Psoas muscle (tissue), 2 donors: ENCODE measurements around the genes BMP5, COL21A1 and KIAA1586.

DNA sequence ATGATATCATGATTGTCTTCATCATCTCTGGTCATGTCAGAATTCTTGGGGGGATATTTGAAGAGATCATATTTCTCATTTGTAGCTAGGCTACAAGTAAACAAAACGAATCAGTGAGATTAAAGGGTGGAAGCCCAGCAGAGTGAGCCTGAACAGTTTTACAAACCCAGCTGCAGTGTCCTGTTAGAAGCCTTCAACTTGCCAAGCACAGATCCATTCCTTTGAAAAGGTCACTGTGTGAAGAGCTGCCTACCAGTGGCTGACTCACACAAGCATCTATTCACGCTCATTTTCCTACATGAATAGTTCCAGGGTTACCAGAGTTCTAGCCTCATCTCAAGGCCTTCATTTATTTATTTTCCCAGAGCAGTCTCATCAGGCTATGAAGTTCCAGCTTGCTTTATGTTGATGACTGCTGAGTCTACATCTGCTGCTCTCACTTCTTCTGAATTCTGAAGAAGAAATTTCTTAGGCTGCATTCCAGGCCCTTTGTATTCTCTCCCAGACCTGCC lies 25.7 kb upstream of the MLIP start:
- PRO-cap, 2 experiments, result peak in 1 of 2 experiments; most common plus-strand start position 305 of the sequence (in 1); most common minus-strand start position 177 of the sequence (in 1)

GRCh38 chr6:54307159-54307394 lies 1.2 kb upstream of the TINAG start:
- PRO-cap, 2 experiments, result no peak in any of the 2 experiments

GRCh38 chr6:55874290-55875250 lies 820 bp downstream of the BMP5 start:
- PRO-cap, 2 experiments, result no peak in any of the 2 experiments

GRCh38 chr6:55875251-55875790 lies at the start of gene BMP5:
BMP5 (minus strand) TSS chr6:55875590.
- PRO-cap, 2 experiments, result no peak in any of the 2 experiments

- PRO-cap, 2 experiments, result no peak in any of the 2 experiments
These were observed 156.2 kb downstream of the COL21A1 start for GRCh38 chr6:56091007-56091783.

DNA sequence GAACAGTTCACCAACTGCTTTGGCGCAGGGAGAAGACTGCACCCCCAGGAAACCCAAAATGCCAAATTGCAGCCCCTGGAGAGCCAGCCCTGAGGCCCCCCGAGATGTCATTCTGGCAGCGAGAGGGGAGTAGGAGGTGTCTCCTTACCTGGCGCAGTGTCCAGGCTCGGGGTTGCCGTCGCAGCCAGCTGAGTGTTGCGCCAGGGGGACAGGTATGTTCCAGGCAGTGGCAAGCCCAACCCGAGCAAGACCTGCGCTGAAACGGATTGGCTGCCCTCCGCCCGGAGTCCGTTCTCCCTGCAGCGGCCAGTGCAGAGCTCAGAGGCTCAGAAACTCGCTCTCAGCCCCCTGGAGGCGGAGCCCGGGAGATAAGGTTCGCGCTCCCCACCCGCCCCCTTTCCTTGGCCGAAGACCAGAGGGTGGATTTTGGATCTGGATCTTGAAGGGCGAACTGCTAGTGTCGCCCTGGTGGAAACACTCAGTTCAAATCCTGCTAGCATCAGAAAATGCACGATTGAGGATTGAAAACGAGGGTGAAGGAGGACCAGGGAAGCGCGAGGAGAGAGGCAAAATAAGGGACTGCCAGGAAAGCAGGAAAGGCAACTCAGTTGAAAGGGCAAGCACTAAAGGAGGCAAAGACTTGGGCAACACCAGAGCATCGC lies at the start of gene COL21A1:
Gene COL21A1, minus strand, starts transcription at position 342 of the 662 bp plus-strand sequence.
- PRO-cap, 2 experiments, result no peak in any of the 2 experiments

GRCh38 chr6:56372514-56373043 lies 125.2 kb upstream of the COL21A1 start:
- PRO-cap, 2 experiments, result no peak in any of the 2 experiments

GRCh38 chr6:56374862-56375523 lies 127.6 kb upstream of the COL21A1 start:
- PRO-cap, 2 experiments, result no peak in any of the 2 experiments

DNA sequence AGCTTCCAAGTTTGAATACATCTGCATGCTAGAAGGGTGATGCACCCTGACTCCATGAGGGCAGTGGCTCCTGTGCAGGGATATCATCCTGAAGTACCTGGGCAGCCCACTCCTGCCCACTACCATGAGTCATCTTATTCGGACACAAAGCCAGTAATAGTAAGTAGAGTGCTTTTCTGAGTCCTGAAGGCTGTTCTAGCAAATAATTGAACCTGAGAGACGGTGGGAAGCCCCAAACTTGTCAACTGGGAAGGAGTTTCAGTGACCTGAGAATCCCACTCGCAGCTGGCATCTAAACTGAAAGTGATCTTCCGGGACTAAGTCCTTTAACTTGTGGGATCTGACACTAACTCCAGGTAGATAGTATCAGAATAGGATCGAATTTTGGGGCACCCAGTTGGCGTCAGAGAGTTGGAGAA lies 152.9 kb upstream of the COL21A1 start:
- PRO-cap, 2 experiments, result no peak in any of the 2 experiments

DNA sequence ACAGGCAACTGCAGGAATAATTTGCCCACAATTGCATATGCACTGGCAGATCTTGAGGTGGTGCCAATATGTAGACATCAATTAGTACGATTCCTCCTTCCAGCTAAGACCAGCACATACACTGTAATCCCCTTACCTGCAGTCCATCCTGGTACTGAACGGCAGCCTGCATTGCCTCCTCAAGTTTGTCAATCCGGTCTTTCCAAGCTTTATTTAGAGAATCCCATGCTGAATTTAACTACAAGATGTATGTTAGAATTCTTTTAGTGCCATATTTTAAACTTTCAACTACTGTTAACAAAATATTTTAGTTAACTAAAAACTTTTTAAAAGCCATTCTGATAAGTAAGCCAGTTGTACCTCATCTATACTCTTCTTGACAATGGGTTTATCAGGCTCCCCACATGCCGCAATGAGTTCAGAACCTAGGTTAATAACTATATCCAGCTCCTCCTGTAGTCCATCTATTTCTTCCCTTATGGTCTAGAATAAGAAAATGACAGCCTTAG lies 259.0 kb upstream of the COL21A1 start:
- PRO-cap, 2 experiments, result no peak in any of the 2 experiments

DNA sequence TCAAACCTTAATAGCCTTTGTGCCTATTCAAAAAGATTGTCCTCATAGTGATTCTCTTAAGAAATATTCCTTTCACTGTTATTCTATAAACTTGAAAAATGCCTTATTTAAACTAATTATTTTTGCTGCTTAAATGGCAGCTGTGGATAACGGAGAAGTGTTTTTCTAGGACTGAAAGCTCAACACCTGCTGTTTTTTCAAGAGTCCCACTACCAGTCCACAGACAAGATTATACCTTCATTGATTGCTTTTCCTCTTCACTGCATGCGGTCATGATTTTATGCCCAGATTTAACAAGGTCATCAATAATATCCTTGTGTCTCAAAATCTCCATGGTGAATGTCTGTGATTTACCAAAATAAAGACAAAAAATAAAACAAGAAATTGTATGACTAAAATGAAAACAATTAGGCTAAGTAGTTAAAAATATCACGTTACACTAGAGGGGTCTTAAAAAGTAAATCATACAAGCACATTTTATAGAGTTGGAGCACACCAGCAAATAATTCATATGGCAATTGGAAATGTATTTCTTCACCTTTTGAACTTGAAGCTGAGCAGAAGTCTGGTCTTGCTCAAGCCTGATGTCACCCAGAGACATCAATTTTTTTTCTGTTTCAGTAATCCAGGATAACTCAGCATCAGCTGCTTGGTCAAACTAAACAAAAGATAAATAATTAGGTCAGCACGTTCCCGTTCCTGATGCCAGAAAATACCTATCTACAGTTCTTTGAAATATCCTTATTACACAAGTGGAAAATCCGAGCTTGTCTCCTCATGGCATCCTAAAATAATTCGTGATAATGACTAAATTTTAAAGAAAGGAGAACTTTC lies 269.8 kb upstream of the COL21A1 start:
- PRO-cap, 2 experiments, result no peak in any of the 2 experiments

DNA sequence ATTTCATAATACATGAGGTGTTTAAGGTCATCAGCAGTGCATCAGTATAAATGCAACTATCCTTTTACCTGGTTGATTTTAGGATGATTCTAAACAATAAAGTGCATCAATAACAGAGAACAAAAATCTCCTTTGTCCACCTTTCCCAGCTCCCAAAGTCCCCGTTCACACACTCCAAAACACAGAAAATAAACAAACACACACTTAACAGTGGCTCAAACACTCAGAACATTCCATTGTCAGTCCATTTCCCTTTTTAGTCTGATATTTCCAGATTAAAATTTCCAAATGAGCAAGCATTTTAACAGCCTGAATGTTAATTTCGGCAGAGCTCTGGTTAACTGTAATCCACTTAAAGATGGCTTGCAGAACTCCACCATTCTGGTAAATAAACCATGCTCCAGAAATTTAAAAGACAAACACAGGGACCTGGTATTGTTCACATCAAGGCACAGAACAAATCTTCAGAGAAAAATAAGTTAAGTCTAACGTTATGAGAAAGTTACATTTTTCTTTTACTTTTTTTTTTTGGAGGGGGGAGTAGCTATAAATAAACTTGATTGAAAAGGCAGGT lies 294.4 kb upstream of the COL21A1 start:
- PRO-cap, 2 experiments, result no peak in any of the 2 experiments

DNA sequence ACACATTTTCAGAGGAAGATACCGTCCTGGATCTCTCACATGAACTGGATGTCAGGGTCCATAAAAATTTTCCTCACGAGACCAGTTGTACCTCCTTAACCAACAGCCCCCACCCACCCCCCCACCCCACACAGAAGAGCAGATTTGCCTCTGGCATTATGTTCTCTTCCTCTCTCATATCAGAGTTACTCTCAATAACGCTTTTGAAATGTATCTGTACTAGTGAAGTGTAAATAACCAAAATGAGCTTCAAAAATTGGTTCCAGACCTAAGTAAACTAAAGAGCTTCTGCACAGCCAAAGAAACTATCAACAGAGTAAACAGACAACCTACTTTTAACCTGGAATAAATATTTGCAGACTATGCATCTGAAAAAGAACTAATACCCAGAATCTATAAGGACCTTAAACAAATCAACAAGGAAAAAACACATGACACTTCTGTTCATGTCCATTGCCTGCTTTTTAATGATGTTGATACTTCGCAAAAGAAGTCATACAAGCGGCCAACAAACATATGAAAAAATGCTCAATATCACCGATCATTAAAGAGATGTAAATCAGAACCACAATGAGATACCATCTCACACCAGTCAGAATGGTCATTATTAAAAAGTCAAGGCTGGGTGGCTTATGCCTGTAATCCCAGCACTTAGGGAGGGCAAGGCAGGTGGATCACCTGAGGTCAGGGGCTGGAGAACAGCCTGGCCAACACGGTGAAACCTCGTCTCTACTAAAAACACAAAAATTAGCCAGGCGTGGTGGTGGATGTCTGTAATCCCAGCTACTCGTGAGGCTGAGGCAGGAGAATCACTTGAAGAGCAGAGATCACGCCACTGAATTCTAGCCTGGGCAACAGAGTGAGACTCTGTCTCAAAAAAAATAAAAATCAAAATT lies 269.5 kb downstream of the DST start:
- PRO-cap, 2 experiments, result no peak in any of the 2 experiments

GRCh38 chr6:56842042-56842536 lies 112.5 kb downstream of the DST start:
- PRO-cap, 2 experiments, result peak in 1 of 2 experiments; most common plus-strand start chr6:56842276 (in 1)

GRCh38 chr6:57046103-57046883 lies at the start of gene KIAA1586:
KIAA1586 (plus strand) TSS chr6:57046693.
- PRO-cap, 2 experiments, result peak in 2 of 2 experiments; most common plus-strand start chr6:57046703 (in 2); most common minus-strand start chr6:57046466 (in 1)

GRCh38 chr6:57100711-57101488 lies 10.9 kb downstream of the ZNF451 start:
- PRO-cap, 2 experiments, result no peak in any of the 2 experiments

- PRO-cap, 2 experiments, result no peak in any of the 2 experiments
These were observed 30.9 kb upstream of the RAB23 start for GRCh38 chr6:57252873-57253470.

- PRO-cap, 2 experiments, result no peak in any of the 2 experiments
These were observed 40.3 kb upstream of the RAB23 start for GRCh38 chr6:57262189-57263104.

DNA sequence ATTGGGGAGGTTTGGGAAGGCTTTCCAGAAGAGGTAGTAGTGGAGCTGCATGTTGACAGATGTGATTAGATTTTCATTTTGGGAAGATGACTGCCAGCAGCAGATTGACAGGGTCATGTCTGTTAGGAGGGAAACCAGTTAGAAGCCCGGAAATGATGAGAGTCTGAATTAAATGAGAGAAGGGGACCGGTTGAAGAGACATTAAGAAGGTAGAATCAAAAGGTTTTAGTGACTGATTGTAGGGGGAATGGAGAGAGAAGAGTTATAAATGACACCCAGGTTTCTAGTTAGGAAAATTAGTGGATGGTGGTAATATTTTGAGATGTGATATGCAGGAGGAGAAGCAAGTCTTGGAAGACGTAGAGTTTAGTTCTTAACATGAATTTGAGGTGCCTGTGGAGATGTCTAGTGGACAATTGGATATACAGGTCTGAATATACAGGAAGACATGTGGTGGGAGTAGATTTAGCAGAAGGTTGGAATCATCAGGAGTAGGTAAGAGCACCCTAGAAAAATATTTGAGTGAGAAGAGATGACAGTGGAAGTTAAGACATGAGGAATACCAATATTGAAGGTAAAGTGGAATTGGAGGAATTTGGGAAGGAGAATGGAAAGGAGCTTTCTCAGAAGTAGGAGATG lies 3.6 kb downstream of the PRIM2 start:
- PRO-cap, 2 experiments, result no peak in any of the 2 experiments

DNA sequence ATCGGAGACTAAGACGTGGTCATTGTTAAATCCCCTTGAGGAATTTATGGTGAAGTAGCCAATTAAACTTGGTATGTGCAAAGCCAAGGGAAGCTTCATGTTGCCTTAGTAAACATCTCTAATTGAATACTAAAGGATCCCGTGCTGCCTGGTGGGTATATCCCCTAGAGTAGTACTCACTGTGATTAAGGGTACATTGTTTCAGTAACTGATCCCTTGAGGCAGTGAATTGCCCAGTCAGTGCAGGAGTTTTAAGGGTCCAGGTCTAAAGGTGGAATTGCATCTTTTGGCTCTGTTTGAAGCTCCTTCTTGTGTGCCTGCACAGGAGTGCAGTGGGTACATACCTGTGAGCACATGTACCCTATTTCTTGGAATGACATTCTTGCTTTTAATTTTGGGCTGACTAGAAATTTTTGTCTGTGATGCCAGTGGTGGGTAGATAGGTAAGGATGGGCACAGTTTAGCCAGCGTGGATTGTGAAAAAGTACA lies 106.2 kb downstream of the PRIM2 start:
- PRO-cap, 2 experiments, result no peak in any of the 2 experiments